Thoracic aorta endothelial cell (primary cell): Measurements from ENCODE around the gene RC3H2.

- CAGE, long polyA plus RNA = no peak
Measured at GRCh38 chr9:122306914-122307231, 42.2 kb downstream of the MRRF start.

DNA sequence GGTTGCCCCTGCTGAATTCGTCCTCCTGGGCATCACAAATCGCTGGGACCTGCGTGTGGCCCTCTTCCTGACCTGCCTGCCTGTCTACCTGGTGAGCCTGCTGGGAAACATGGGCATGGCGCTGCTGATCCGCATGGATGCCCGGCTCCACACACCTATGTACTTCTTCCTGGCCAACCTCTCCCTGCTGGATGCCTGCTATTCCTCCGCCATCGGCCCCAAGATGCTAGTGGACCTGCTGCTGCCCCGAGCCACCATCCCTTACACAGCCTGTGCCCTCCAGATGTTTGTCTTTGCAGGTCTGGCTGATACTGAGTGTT lies 189 bp downstream of the OR5C1 start:
- CAGE, long polyA plus RNA = no peak

GRCh38 chr9:122819084-122820542 lies 8.8 kb downstream of the PDCL start:
- CAGE, long polyA plus RNA = no peak

GRCh38 chr9:122904415-122904746 lies 778 bp downstream of the RC3H2 start:
- CAGE, long polyA plus RNA = no peak

DNA sequence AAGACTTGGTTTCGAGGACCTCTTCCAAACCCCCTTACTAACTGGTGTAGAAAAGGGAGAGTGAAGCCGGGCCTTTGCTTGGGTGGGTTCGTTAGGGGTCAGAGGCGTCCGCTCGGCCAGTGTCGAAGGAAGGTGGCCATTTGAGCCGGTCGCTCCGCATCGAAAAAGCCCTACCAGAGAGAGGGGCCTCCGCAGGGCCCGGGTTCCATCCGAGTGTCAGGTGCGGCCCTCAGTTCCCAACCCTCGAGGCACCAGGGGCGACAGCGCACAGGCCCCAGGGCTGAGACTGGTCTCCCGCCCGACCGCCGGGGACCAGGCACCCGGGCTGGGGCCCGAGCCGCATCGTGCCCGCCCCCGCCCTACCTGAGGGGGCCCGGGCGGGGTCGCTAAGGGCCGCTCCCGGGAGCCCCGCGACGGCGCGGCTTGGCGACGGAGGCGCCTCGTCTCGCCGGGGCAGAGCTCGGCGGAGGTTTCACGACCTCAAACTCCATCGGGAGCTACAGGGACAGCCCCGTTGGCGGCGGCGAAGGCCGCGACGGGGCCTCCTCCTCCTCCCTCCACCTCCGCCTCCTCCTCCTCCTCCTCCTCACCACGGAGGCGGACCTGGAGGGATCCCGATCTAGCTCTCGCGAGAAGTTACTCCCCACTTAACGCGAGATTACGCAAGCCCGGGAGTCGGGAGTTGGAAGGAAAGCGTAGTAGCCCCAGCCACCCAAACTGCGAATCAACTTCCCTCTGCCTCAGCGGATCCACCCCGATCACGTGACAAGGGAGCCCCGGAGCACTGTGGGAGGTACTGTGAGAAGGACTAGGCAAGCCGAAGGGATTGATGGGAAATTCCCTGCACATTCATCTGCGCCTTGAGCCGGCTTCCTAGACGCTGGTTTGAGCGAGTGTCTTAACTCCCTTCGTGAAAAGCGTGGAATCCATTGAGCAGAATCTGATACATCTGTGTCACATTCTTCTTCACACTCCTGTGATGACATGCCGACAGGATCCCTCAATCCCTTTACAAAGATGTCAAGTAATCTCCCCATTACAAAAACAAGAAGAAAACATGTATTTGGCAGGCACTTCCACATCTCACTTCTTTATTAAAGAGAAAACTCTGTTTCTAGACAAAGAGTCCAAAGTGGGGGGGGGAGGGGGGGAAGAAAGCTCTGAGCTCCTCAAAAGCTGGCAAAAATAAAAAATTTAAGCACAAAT lies at the start of gene RC3H2:
RC3H2 (minus strand) TSS at position 613 of the 1,206 bp plus-strand sequence.
- CAGE, long polyA plus RNA = no peak

DNA sequence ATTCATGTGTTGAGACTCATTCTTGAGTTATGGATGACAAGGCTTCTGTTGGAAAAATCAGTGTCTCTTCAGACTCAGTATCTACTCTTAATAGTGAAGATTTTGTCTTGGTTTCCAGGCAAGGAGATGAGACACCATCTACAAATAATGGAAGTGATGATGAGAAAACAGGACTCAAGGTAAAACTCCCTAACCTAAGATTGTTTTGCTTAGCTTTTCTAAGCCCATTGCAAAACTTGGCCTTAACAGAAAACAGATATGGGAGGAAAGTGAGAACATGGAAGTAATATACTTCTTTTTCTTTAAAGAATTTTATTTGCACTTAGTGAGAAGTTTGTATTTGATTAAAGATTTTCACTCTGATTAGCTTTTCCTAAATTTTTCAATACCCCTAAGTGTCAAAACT lies 16.2 kb downstream of the RABGAP1 start:
- CAGE, long polyA plus RNA = no peak

- CAGE, long polyA plus RNA = no peak
Measured at GRCh38 chr9:123030966-123032064, 2.2 kb upstream of the GPR21 start.

GRCh38 chr9:123073304-123073962 lies 40.0 kb downstream of the GPR21 start:
- CAGE, long polyA plus RNA = no peak

- CAGE, long polyA plus RNA = no peak
Measured at GRCh38 chr9:123106497-123107532, 73.3 kb downstream of the GPR21 start.

DNA sequence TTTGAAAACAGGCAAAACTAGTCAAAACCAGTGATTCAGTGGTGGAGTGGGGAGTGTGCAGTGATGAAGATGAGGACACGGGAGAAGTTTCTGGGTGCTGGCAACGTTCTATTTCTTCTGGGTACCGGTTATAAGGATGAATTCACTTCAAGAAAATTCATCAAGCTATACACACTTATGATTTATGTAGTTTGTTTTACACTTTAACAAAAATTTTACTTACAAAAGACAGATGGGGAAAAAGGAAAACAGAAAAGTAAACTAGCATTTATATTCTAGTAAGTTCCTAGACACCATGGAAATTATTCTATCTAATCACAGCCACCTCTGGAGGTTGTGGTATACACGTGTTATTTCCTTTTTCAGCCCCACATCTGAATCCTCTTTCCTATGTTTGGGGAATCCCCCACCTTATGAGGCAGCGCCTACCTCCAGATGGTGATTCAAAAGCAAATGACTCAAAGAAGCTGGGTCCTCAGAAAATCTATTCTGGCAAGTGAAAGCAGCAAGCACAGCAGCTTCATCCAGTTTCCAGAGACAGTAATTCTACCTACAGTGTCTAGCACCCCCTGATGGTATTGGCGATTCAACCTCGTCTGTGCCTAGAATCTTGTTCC lies 43.2 kb downstream of the STRBP start:
- CAGE, long polyA plus RNA = no peak

DNA sequence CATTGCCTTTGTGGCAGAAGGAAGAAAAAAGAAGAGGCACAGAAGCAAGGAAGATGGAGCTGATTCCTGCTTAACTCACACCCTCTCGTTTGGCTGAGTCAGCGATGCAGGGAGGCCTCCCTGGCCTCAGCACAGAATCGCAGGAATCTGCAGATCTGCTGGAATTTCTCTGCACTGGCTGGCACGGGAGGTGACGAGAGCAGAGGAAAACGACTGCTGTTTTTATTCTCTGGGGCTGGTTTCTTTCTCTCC lies 20.4 kb upstream of the CRB2 start:
- CAGE, long polyA plus RNA = no peak

GRCh38 chr9:123337867-123338555 lies 18.0 kb upstream of the CRB2 start:
- CAGE, long polyA plus RNA = no peak

GRCh38 chr9:123360145-123360724 lies 4.2 kb downstream of the CRB2 start:
- CAGE, long polyA plus RNA = no peak

- CAGE, long polyA plus RNA = no peak
Measured at GRCh38 chr9:123382079-123382618, 26.2 kb downstream of the CRB2 start.

GRCh38 chr9:123658828-123659495 lies 271.0 kb downstream of the DENND1A start:
- CAGE, long polyA plus RNA = no peak

DNA sequence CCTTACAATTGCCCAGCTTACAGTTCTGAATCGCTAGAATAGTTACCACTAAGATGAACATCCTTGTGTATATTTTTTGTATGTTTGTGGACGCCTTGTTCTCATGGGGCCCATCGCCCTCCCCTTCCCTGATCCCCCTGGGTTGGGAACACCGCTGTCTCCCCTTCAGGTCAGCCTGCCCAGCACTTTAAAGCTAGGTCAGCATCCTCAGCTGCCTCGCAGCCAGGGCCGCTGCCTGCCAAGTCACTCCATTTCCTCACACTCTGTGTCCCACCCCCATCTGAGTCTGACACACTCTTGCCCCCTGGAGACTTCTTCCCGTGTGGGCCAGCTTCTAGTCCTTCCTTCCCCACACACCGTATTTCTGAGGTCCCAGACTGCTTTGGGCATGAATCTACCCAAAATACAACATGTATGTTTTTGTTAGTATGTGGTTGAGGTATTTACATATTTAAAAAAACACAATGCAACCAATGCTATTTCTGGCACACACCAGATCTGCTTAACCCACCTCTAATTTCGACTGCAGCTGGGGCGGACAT lies 120.5 kb upstream of the NEK6 start:
- CAGE, long polyA plus RNA = no peak

DNA sequence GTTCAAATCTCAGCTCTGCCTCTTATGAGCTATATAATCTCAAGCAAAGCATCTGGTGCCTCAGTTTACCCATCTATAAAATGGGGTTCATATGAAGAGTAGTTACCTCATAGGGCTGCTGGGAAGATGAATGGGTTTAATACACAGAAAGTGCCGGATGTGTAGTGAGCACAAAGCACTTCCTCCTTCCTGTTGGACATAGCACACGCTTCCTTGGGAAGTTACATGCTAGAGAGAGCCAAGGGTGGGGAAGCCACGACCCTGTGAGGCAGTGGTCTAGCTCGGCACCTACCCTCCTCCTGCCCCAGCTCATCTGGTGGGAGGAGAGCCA lies 43.7 kb upstream of the NEK6 start:
- CAGE, long polyA plus RNA = no peak

GRCh38 chr9:124242170-124242832 lies 15.4 kb upstream of the NEK6 start:
- CAGE, long polyA plus RNA = no peak

GRCh38 chr9:124256852-124257449 lies 798 bp upstream of the NEK6 start:
- CAGE, long polyA plus RNA = no peak

GRCh38 chr9:124282724-124283320 lies 25.1 kb downstream of the NEK6 start:
- CAGE, long polyA plus RNA = no peak